GM12891 (cell line): Measurements from ENCODE around the genes ACE2 and CTPS2.

- RRBS, result no CpG with 5 or more reads among the region's 8 CpGs
Measured at GRCh38 chrX:15600641-15601320, at the start of gene ACE2. ACE2 (minus strand) TSS chrX:15600960.

GRCh38 chrX:15606809-15607456 lies 6.2 kb upstream of the ACE2 start:
- RRBS, result no CpG with 5 or more reads among the region's 5 CpGs

DNA sequence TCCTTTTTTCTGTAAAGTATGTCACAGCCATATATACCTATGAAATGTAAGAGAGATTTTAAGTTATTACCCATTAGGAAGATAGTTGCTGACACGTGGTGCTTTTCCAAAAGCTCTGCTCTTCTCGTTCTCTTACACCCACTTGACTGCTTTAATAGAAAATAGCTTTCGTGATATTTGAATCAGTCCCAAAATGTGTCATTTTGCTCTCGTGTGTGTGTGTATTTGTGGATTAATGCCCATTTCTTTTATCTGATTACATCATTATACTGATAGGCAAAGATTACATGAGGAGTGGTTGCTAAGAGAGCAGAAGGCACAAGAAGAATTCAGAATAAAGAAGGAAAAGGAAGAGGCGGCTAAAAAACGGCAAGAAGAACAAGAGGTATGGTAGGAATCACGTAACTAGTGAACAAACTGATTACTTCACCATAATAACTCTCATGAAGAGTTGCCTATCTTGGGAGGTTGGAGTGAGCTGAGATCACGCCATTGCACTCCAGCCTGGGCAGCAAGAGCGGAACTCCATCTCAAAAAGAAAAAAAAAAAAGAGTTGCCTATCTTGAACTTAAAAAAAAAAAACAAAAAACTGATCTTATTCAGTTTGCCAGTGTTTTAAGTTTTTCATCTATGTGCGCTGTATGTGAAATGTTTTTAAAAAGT lies 13.3 kb downstream of the ZRSR2 start:
- RRBS, result no CpG with 5 or more reads among the region's 10 CpGs

DNA sequence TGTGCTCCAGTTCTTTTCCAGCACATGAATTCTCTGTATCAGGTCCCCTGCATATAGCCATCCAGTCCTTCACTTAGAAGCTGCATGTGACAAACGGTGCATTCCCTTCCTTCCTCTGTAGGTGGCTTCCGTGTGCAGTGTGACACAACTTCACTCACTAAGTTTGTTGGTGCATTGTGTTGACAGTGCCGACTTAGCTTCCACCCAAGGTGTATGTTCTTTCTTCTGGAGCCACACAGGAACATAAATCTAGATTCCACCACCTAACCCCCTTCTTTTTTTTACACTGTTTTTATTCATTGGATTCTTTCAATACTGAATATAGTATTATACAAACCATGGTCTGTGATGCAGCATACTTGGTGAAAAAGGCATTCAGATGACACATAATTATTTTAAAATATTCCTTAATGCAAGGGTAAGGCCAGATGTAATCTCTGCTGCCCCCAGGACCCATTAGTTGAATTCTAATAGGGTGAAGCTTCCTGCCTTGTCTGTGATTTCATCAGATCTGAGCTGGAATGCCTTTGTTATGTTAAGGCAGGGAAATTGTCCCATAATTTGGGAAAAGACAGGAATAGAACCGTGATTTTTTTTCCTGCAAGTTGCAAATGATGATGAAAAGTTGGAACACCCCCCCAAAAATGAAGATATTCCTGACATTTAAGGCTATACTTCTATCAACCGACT lies 26.0 kb downstream of the ZRSR2 start:
- RRBS, result no CpG with 5 or more reads among the region's 5 CpGs

DNA sequence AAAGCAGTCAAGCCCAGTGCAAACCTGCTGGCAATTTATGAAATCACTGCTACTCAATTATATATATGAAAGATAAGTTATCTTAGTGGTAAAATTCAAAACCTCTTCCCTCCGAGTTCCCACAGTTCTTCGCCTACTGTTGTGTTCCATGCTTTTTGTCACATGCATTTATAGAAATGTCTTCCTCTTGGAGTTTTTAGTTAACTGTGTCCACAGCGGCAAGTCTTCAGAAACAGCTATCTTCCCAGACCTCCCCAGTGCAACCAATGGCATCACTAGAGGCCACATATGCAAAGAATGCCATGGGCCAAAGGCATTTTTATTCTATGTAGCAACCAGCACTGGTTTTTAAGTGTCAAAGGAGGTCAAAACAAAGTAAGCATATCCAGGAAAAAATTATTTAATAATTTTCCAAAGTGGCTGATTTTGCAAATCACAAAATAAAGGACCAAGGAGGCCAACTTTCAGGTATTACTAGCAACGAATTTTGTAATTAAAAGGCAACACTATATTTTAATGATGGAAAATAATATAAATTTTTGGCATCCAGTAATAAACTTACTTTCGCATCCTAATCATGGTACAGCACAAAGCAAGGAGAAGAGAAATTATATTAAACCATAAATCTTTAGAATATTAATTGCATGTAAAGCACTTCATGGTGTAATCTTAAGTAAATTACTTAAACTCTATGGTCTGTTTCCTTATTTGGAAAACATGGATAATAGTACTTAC lies 26.8 kb downstream of the AP1S2 start:
- RRBS, result no CpG with 5 or more reads among the region's 5 CpGs

DNA sequence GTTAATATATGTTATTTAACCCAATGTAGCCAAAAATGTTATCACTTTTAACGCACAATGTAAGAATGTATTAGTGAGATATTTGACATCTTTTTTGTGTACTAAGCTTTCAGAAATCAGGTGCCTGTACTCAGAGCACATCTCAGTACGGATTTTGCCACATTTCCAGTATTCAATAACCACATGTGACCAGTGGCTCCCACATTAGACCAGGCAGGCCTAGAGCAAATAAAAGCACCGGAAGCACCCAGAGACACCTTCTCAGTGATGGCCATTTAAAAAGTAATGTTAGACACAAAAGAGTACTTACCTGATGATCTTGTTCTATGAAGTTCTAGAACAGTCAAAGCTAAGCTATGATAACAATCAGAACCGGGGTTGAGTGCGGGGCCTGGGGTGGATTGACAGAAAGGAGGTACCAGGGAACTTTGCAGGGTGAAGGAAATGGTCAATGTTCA lies 1.2 kb downstream of the CTPS2 start:
- RRBS, result 20% methylated on average over 1 of the region's 5 CpGs

GRCh38 chrX:16712283-16713098 lies at the start of gene CTPS2:
CTPS2 (minus strand) TSS chrX:16712669.
- RRBS, result under 1% methylated on average over 23 of the region's 49 CpGs

DNA sequence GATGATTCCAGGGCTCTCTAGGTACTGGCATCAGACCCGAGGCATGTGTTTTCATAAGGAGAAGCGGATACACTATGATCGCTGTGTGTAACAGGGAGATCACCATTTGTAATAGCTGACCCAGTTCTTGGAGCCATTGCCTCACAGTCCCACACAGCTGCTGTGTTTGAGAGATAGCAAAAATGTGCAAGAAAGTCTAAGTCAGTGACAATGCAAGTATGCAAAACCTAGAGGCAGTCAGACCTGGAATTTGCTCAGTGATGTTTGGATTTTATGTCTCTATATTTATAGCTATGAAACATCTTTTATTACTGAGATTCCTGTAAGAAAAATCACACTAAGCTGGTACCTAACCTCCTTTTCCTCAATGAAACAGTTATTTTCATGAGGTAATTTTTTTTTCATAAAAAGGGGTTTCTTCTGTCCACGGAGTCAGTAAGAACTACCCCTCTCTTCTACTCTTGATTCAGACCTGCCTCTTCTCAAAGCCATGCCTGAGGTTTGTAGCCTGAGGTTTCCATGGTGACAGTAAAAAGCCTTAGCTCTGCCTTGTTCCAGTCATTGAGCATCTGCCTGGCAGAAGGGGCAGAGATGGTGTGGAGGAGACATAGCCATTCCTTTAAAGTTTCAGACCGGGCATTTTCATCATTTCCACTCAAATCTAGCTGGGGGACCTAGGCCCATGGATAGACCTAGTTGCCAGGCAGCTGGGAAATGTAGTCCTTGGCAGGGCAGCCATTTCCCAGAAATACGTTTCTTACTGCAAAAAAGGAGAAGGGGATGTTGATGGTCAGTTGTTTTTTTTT lies 135.4 kb downstream of the REPS2 start:
- RRBS, result no CpG with 5 or more reads among the region's 6 CpGs

GRCh38 chrX:17115372-17115752 lies 168.9 kb downstream of the REPS2 start:
- RRBS, result no CpG with 5 or more reads among the region's 11 CpGs

DNA sequence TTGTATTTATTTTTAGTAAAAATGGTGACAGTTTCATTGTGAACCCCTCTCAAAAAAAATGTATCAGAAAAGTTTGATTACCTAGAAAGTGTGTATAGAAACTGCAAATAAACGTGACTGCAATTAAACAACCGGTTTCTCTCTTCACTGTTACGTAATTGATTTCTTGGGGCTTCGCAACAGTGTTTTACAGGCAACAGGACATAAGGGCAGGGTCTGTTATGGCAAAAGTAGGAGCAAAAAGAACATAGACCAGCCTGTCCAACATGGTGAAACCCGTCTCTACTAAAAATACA lies 1.5 kb upstream of the SCML1 start:
- RRBS, result no CpG with 5 or more reads among the region's 5 CpGs

GRCh38 chrX:18394760-18395603 lies 30.4 kb upstream of the CDKL5 start:
- RRBS, result no CpG with 5 or more reads among the region's 18 CpGs

GRCh38 chrX:18574700-18575161 lies 97.2 kb downstream of the RS1 start:
- RRBS, result no CpG with 5 or more reads among the region's 3 CpGs

GRCh38 chrX:18650360-18650695 lies 21.6 kb downstream of the RS1 start:
- RRBS, result no CpG with 5 or more reads among the region's 12 CpGs

DNA sequence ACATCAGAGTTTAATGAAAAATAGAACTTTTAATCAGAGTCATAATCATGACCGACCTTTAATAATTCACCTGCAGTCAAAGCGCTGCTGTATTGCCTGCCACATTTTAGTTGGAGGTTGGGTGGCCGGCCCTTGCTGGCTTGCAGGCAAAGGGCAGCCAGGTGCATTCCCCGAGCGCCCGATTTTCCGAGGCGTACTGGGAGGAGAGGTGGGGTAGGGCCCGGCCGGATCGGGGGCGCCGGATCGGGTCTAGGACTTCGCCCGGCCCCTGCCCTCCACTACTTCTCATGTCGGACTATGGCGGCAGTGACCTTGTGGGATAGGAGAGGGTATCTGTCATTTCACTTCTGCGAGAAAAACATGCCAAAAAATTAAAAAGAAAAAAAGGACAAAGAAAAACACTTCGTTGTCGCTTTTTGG lies 2.5 kb upstream of the RS1 start:
- RRBS, result no CpG with 5 or more reads among the region's 21 CpGs

- RRBS, result no CpG with 5 or more reads among the region's 11 CpGs
Measured at GRCh38 chrX:19343018-19343514, 661 bp upstream of the PDHA1 start.

GRCh38 chrX:19360773-19361479 lies 17.2 kb downstream of the PDHA1 start:
- RRBS, result no CpG with 5 or more reads among the region's 10 CpGs

- RRBS, result no CpG with 5 or more reads among the region's 7 CpGs
Measured at GRCh38 chrX:19678757-19679435, 163.6 kb upstream of the MAP3K15 start.

GRCh38 chrX:19751840-19752427 lies 135.5 kb downstream of the SH3KBP1 start:
- RRBS, result no CpG with 5 or more reads among the region's 7 CpGs

DNA sequence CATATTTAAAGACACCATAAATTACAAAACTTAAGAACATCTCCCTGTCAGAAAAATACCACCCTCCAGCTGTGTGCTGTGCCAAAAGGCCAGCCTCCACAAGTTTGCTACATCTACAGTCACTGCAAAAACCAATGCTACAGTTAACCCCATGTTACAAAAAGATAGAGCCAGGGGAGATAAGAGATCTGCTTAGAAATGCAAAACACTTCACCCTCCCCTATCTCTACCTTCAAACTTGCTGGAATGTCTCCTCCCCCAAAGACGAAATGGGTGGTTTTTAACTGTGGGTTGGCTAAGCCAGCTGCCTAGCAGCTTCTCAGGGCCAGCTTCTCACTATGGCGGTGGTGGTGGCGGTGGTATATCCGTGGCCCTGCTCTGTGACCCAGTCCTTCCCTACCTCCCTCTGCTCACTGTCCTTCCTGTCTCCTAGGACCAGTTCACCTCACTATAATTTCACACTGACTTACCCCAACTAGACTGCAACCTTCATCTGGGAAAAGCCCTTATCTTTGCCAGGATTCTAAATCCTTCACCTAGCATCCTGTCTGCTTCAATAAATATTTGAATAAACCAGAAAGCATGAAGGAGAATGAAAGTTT lies 46.5 kb downstream of the SH3KBP1 start:
- RRBS, result no CpG with 5 or more reads among the region's 4 CpGs